Skeletal muscle satellite cell (primary cell): ENCODE measurements around the gene FICD.

- CAGE, long polyA plus RNA: no peak
These were observed at the start of gene FICD for GRCh38 chr12:108514734-108515935. TSS of gene FICD (plus strand) at chr12:108515277.

DNA sequence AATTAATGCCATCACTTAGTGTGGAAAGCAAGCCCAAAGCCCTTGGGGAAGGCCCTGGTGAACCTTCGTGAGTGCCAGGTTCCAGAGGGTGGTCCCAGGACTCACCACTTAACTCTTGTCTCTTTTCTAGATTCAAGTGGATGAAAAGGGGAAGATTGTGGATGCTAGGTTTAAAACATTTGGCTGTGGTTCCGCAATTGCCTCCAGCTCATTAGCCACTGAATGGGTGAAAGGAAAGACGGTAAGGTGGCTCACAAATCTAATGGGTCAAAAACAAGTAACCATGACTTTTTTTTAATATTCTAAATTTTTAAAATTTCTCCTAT, 2.8 kb downstream of the ISCU start:
- CAGE, long polyA plus RNA: no peak

GRCh38 chr12:108634294-108634812, 659 bp upstream of the SELPLG start:
- CAGE, long polyA plus RNA: no peak

- CAGE, long polyA plus RNA: no peak
These were observed 41.7 kb downstream of the CORO1C start for GRCh38 chr12:108689218-108690488.

DNA sequence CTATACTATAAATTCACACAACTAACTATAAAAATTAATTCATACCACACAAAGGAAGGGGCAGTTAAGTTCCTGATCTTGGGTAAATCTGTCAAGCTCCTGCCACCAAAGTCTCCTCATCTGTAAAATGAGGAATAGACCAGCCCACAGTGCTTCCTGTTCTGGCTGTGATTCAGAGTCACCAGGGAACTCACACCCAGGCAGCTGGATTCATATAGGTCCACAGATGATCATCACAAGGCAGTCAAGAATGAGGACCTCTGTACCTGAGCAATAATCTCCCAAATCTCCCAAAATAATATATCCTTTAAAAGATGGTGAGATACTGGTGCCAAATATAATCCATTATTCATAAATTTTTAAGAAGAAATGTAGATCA, 7.0 kb downstream of the CORO1C start:
- CAGE, long polyA plus RNA: no peak

GRCh38 chr12:108729635-108730332, 1.5 kb downstream of the CORO1C start:
- CAGE, long polyA plus RNA: no peak

GRCh38 chr12:108804316-108805203, 52.8 kb downstream of the SSH1 start:
- CAGE, long polyA plus RNA: no peak

- CAGE, long polyA plus RNA: no peak
These were observed 31.2 kb downstream of the SSH1 start for GRCh38 chr12:108825985-108826837.

DNA sequence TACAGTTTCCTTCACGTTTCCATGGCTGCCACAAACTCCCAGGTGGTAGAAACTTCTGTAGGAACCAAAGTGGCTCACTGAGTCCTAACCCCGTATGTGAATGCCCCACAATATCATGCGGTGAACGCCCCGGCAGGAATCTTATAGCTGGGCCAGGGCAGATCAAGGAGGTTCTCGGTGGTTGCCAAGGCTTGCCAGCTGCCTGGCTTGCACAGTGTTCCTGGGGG, 54.6 kb downstream of the SVOP start:
- CAGE, long polyA plus RNA: no peak

GRCh38 chr12:109053470-109054256, 1.3 kb downstream of the USP30 start:
- CAGE, long polyA plus RNA: no peak

DNA sequence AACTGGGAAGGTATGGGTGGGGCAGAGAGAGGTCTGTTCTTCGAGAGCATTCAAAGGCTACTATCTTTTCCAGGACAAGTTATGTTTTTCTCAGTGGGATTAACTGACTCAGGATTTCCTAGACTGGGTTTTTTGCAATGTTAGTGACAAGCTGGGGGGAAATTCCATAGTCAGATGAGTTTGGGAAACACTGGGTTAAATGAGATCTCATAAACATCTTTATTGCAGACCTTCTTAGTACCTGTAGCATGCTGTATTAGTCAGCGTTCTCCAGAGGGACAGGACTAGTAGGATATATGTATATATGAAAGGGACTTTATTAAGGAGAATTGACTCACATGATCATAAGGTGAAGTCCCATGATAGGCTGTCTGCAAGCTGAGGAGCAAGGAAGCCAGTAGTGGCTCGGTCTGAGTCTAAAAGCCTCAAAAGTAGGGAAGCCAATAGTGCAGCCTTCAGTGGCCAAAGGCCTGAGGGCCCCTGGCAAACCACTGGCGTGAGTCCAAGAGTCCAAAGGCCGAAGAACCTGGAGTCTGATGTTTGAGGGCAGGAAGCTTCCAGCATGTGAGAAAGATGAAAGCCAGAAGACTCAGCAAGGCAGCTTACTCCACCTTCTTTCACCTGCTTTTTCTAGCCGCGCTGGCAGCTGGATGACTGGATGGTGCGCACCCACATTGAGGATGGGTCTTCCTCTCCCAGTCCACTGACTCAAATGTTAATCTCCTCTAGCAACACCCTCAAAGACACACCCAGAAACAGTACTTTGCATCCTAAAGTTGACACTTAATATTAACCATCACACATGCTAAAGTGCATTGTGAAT, 60.9 kb downstream of the FOXN4 start:
- CAGE, long polyA plus RNA: no peak

DNA sequence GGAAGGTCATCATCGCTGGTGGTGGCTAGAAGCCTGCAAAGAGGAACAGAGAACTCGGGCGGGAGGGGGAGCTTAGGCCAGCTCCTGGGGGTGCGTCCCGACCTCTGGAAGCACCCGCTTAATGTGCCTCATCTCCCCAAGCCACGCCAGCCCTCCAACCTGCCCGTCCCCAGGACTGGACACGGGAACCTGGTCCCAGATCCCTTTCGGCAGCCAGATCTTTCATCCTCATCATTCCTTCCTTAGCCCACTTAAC, 18.9 kb downstream of the FOXN4 start:
- CAGE, long polyA plus RNA: no peak

- CAGE, long polyA plus RNA: no peak
These were observed 1.6 kb downstream of the FAM222A start for GRCh38 chr12:109715158-109715778.

DNA sequence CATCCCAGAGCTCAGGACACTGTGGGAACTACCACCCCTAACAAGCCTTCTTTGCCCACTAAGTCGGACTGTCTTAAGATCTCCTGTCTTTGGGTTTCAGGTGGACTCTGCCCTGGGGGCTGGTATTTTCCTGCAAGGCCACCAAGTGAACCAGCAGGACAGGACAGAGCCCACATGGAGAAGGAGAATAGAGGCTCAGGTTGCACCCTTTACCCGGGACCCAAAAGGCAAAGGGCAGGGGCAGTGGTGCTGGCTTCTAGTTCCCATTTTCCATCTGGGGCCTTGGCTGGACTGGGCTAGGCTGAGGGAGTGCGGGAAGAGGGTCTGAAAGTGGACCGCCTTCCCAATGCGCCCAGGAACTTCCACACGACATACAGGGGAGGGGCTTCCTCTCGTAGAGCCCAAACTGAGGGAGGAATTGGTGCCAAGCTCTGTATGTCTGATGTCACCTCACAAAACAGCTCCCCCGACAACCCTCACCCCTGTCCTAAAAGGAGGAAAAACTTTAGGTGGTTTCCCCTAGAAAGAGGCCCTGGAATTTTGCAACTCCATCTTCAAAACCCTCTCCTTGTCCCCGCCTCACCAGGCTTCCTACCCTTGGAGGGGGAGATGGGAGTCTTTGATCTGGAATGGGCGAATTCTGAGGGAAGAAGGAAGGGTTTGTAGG, 1.1 kb downstream of the GLTP start:
- CAGE, long polyA plus RNA: no peak

DNA sequence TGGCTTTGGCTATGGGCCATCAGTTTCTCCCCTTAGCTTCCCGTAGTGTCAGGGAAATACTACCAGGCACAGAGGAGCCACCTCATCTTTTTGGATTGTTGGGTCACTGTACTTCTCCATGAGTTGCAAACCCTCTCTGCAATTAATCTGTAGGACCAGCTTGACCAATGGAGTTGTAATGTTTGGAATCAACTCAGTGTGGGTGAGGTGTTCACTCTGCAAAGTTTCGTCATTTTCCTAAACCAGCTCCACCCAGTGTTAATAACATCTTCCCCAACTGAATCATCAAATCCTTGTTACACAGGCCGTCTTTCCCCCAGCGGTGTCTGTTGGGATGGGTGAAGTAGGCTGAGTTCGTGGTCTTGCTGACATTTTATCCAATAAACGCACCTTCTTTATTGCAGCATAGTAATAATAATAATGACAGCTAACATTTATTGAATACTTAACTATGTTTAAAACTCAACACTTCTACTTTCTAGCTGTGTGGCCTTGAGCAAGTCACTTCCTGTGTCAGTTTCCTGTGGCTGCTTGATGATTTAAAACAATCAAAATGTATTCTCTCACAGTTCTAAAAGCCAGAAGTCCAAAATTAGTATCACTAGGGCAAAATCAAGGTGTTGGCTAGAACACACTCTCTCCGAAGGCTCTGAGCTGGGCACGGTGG, 8.1 kb upstream of the GLTP start:
- CAGE, long polyA plus RNA: no peak

- CAGE, long polyA plus RNA: no peak
These were observed 8.2 kb downstream of the TCHP start for GRCh38 chr12:109908214-109908787.

- CAGE, long polyA plus RNA: no peak
These were observed 32.8 kb downstream of the TCHP start for GRCh38 chr12:109932658-109933436.

DNA sequence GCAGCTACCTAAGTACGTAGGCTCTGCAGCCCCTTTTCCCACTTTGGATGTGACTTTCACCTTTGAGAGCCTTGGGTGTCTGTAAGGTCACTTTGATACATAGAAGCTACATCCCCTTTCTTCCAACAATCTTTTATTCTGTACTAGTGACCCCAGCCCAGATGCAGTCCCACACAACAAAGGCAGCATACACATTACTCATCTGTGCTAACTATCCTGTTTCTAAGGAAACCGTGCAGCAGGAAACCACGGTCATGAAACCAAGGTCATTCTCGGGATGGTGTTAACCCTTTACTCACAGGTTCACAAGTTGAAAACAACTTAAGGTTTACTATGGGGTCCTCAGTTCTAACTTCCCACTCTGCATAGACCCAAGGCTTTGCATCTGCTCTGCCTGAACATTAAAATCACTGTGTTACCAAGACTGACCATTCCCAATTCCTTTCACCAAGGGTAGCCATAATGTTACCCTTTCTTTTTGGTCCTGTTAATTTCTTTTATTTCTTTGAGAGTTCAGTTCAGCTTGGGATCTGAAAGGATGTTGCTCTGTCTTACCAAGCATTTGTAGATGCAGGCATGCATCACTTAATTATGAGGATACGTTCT, 75.5 kb downstream of the IFT81 start:
- CAGE, long polyA plus RNA: no peak

DNA sequence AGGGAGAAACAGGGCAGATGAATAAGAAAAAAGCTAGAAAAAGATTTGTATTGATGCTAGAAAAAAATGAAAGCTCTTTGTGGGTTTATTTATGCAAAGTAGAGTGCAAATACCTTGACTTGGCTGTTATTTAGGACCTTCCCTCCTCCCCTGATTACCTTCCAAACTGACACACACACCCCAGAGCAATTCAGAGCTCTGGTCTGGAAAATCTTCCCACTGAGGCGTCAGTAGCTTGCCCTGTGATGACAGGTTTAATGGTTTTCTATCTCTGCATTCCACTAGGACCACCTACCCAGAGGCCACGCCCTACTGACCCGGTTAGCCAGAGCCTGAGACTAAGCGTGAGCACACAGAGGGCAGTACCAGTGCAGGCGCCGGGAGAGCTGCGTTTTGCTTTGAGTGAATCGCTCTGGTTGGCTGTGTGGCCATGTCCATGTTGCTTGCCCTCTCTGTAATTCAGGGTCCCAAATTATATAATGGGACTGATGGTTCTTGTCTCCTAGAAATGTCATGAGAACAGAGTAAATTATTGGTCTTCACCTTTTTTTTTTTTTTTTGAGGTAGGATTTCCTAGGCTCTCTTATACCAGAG, 36.2 kb upstream of the ATP2A2 start:
- CAGE, long polyA plus RNA: no peak

DNA sequence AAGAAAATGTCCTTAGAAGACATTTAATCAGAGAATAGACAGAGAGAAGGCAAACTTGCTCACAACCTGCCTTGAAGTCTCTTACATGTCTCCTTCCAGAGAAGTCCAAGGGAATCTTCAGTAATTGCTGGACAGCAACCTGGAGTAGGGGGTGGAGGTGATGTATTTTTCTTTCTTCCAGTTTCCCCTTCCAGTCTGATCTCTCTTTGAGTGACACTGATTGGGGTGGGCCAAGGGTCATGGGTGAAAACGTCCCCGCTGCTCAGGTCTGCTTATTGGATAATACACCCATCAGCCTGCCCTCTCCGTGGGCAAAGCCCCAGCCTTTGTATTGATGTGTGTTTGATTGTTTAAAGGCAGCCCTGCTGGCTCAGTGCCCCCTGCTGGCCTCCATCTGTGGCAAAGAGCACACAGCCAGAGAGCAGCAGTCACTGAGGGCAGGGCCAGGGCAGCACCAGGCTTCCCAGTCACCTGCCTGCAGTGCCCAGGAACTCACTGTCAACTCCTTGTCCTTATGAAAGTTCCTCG, 35.7 kb upstream of the ATP2A2 start:
- CAGE, long polyA plus RNA: no peak